Placental pericyte (primary cell): ENCODE measurements around the genes ATP5MG and HMBS.

GRCh38 chr11:118246197-118246760 lies 5.9 kb downstream of the MPZL3 start:
- CAGE, long polyA plus RNA, result no peak

GRCh38 chr11:118265851-118266320 lies 1.8 kb upstream of the MPZL2 start:
- CAGE, long polyA plus RNA, result no peak

GRCh38 chr11:118400948-118402118 lies at the start of gene ATP5MG:
TSS of gene ATP5MG (plus strand) at chr11:118401606.
- CAGE, long polyA plus RNA, result start-site peak on the plus strand at chr11:118401584-118401638, 5,802 and 219 reads in 2 replicates

DNA sequence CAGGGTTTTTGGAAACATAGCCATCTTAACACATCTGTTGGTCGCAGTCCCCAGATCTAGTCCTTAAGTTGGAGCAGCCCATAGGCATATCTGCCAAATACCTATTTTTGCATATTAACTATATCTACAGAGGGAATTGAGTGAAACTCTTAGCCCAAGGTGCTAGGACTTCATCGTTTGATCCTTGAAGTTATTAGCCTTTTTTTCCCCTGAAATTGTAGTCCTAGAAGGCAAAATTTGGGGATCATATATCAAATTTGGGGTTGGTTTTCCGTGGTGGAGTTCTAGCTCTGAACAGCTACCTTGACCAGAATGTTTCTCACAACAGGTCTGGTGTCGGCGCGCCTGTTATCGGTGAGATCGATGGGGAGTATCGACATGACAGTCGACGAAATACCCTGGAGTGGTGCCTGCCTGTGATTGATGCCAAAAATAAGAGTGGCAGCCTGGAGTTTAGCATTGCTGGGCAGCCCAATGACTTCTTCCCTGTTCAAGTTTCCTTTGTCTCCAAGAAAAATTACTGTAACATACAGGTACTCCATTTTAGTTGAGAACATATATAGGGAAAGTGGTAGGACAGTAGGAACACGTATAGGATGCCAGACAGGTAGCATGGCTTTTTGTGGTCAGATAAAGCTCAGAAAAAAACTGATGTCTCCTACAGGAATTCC lies 9.9 kb upstream of the PHLDB1 start:
- CAGE, long polyA plus RNA, result no peak

- CAGE, long polyA plus RNA, result no peak
Observed at GRCh38 chr11:118615192-118615876, 7.9 kb downstream of the PHLDB1 start.

- CAGE, long polyA plus RNA, result no peak
Observed at GRCh38 chr11:118659240-118660048, 20.0 kb downstream of the TREH start.

- CAGE, long polyA plus RNA, result no peak
Observed at GRCh38 chr11:118790377-118790804, 573 bp downstream of the DDX6 start.

DNA sequence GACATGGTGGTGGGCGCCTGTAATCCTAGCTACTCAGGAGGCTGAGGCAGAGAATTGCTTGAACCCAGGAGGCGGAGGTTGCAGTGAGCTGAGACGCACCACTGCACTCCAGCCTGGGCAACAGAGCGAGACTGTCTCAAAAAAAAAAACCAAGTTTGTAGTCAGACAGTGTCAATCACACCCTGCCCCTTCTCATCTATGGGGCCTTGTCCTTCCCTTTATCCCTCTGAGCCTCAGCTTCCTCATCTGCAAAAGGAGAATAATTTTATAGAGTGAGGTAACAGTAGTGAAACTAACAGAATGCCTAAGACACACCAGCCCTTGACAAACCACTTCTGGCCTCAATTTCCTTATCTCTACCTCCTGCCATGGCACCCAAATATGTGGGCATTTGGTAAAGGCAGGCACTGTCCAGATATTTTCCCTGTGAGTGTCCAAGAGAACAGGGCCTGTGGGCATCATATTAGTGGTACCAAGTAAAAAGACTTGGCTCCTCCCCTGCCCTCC lies 10.7 kb downstream of the BCL9L start:
- CAGE, long polyA plus RNA, result no peak

DNA sequence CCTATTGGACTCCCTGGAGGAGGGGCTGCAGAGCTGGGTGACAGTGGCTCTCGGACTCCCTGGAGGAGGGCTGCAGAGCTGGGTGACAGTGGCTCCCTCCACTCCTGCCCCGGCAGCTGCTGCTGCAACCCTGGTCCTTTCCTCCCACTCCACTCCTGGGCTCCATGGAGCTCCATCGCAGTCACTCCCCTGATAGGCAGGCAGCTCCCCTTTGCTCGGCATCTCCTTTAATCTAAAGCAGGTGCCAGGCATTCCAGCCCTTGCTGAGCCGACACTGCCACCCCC lies 2.8 kb downstream of the BCL9L start:
- CAGE, long polyA plus RNA, result no peak

GRCh38 chr11:118924900-118925708 lies 622 bp downstream of the BCL9L start:
- CAGE, long polyA plus RNA, result no peak

GRCh38 chr11:118929028-118929502 lies 3.3 kb upstream of the BCL9L start:
- CAGE, long polyA plus RNA, result no peak

DNA sequence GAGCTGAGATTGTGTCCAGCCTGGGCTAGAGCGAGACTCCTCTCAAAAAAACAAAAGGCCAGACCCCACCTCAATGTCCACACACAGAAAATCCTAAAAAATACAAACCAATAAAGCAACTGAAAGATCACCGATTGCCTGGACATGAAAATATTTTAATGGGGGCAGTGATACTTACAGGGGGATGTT lies 3.7 kb downstream of the RPS25 start:
- CAGE, long polyA plus RNA, result no peak

GRCh38 chr11:119015944-119016840 lies 2.0 kb downstream of the RPS25 start:
- CAGE, long polyA plus RNA, result no peak

- CAGE, long polyA plus RNA, result no peak
Observed at GRCh38 chr11:119030092-119031271, 11.9 kb downstream of the TRAPPC4 start.

DNA sequence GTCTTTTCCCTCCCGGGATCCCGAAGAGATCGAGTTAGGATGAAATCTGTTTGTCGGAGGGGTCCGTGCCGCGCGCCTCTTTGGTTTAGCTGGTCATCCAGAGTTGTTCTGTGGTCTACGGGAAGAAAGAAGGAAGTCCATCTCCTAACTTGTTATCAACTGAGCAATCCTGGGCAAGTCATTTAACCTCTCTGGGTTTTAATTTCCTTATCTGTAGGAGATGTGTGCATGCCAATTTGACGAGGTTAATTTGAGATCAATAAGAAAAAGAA lies 348 bp downstream of the VPS11 start:
- CAGE, long polyA plus RNA, result no peak

DNA sequence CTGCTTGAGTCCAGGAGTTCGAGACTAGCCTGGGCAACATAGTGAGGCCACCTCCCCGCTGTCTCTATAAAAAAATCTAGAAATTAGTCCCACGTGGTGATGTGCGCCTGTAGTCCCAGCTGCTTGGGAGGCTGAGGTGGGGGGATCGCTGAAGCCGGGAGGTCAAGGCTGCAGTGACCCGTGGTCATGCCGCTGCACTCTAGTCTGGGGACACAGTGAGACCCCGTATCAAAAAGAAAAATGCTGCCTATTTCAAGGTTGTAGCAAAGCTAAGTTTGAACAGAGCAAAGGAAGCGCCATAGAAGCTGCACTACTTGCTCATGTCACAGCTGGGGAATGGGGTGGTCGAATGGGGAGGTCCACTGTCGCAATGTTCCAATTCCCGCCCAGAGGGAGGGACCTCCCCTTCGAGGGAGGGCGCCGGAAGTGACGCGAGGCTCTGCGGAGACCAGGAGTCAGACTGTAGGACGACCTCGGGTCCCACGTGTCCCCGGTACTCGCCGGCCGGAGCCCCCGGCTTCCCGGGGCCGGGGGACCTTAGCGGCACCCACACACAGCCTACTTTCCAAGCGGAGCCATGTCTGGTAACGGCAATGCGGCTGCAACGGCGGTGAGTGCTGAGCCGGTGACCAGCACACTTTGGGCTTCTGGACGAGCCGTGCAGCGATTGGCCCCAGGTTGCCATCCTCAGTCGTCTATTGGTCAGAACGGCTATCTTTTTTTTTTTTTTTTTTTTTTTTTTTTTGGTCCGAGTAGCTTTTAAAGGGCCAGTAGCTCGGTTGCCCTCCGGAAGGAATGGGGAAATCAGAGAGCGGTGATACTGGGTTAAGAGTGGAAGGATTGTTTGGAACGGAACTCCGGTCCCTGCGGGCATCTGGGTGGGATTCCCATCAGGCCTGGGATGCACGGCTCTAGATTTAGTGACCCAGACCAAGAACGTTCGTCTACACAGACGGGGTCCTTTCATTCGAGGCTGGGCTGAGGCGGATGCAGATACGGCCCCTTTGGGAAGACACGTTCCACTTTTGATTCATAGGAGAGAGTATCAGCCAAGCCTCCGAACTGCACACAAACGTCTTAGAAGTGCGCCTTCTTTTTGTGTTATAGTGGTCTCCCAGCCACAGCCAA lies at the start of gene HMBS:
TSS of gene HMBS (plus strand) at position 425 of the 1,128 bp plus-strand sequence.
- CAGE, long polyA plus RNA, result no peak

DNA sequence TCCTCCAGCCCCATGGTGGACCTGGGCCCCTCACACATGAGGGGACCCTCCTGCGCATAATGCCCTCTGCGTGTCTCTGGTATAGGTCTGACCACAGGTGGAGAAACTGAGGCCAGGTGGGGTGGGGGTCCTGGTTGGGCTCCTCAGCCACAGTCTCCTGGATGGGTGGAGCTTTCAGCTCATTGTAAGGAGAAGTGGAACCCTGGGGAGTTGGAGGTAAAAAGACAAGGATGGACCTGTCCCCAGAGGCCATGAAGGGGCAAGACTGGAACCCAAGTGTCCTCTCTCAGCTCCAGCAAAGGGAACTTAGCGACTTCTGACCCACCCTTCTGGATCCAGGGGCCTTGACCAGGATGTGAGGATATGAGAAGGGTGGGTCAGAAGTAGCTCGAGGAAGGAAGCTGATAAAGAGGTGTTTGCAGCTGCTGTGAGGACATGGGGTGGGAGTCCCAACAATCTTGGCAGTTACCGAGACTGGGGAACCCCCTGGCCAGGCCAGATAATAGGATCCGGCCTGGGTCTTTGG lies 2.6 kb upstream of the MCAM start:
- CAGE, long polyA plus RNA, result no peak

DNA sequence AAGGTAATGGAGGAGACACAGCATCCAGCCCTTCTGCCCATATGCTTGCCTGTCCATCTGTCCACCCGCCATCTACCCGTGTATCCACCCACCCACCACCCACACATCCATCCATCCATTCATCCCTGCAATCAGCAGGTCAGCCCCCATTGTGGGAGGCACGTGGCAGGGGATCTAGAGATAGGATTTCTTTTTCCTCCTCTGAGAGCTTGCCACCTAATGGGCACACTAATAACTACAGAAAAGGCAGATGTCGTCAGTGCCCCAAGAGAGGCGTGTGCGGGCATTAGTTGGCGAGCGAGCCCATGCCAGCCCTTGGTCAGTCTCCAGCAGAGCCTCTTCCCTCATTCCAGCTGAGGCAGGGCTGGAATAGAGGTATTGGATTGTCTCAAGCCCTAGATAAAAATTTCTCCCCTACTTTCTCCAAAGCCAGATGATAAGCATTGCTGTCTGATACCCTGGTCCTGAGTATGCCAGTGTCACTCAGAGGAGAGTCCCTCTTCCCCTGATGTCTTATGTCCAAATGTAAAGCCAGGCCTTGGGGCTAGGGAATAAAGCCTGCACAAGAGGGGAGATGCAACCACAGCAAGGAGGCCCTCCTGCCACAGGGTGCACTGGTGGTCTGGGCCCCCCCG lies 9.7 kb downstream of the USP2 start:
- CAGE, long polyA plus RNA, result no peak

GRCh38 chr11:119585060-119585569 lies 143.9 kb downstream of the NECTIN1 start:
- CAGE, long polyA plus RNA, result no peak

- CAGE, long polyA plus RNA, result no peak
Observed at GRCh38 chr11:119686308-119687033, 42.5 kb downstream of the NECTIN1 start.